Foreskin fibroblast (primary cell): ENCODE data around the genes GNB1L, TXNRD2 and ARVCF.

DNA sequence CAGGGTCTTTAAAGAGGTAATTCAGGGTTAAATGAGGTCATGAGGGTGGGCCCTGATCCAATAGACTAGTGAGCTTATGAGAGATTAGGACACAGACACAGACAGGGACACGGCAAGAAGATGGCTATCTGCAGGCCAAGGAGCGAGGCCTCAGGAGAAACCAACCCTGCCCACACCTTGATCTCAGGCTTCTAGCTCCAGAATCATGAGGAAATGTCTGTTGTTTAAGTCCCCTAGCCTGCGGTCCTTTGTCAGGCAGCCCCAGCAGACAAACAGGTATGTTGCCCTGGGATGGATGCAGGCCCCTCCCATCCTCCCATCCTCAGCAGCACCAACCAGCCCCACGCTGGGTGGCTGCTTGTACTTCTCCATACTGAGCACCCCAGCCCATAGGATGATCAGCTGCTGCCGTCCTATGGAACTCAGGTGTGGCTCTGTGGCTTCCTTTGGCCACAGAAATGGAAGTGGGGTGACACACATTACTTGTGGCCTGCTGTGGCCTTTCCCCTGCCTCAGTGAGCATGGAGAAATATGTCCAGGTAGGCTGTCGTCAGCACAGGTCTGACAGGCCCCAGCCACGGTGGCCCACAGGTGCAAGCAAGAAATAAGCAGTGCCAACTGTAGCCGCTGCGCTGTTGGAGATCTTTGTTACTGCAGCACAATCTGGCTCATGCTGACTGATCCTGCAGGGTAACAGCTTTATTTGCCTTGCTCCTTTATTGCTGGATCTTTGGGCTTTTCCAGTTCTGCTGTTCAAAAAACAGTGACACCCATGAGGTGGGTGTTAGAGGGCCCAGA is 7.8 kb downstream of the GNB1L start:
- RRBS: no CpG with 5 or more reads among the region's 9 CpGs

- RRBS: no CpG with 5 or more reads among the region's 11 CpGs
Observed at GRCh38 chr22:19853074-19853973, 1.4 kb downstream of the GNB1L start.

- RRBS: under 1% methylated on average over 32 of the region's 95 CpGs
Observed at GRCh38 chr22:19854730-19855721, at the start of gene GNB1L. Gene GNB1L, minus strand, starts transcription at chr22:19854874.

DNA sequence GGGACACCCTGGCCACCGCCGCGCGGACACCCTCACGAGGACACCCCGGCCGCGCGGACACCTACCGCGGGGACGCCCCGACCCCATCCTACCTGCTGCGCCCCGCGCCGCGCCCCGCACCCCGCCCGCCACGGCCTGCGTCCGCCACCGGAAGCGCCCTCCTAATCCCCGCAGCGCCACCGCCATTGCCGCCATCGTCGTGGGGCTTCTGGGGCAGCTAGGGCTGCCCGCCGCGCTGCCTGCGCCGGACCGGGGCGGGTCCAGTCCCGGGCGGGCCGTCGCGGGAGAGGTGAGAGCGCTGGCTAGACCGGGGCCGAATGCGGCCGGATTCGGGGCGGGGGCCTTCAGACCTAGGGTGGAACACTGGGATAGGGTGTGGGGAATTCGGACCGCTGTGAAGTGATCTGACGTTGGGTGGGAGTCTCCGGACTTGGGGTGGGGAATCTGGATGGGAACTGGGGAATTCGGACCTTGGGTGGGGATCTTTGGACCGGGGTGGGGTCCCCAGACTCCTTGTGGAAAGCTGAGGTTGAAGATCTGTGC is at the start of gene TXNRD2:
TXNRD2 (minus strand) TSS at position 210 of the 543 bp plus-strand sequence.
- RRBS: 2% methylated on average over 37 of the region's 57 CpGs

DNA sequence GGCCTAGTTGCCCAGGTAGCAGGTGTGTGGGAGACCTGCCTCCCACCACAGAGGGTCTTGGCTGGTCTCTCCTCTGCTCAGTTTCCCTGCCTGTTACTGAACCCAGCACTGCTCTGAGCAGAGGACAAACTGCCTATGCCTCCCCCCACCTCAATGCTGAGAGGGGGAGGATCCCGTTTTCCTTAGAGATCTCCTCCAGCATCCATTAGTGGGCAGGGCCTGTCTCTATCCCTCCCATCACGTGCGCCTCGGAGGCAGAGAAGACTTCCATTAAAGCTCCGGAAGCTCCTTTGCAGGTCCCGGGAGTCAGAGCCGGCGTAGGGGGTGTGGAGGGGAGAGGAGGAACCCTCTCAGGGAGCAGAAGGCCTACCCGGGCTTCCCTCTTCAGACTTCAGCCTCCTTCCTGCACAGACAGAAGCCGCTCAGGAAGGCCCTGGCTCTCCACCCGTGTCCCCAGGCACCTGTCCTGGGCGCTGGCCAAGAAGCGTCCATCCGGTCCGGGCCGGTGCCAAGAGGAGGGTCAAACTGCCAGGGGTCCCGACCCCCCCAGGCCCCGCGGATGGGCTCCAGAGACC is 30.3 kb downstream of the ARVCF start:
- RRBS: 3% methylated on average over 7 of the region's 19 CpGs

DNA sequence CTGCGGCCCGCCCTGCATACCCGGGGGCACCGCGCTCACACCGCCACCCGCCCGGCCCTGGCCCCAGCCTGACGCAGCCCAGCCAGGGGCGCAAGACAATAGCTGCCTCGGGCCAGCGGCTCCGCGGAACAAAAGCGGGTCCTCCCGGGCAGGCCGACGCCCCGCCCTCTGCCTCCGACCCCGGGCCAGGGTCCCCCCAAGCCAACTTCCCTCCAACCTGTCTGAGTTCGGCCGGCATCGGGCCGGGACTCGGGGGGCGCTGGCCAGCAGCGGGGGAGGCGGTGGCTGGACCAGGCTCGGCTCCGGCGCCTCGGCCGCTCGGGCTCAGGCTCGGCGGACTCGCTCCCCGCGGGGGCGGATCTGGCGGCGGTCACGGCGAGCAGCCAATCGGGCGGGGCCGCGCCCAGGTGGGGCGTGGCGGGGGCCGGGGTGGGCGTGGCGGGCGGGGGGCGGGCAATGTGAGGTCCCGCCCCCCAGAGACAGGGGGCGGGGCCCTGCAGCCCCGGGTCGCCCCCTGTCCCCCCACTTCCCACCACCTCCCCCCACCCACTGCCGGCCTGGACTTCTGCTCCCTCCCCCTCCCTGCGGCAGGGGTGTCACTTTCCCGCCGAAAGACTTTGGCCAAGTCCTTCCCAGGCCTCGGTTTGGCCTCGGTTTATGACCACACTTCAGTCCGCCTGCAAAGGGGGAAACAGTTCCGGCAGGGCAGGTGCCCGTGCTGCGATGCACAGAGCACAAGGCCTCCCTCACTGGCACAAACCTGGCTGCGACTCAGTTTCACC is 29.6 kb downstream of the ARVCF start:
- RRBS: 1% methylated on average over 33 of the region's 71 CpGs

DNA sequence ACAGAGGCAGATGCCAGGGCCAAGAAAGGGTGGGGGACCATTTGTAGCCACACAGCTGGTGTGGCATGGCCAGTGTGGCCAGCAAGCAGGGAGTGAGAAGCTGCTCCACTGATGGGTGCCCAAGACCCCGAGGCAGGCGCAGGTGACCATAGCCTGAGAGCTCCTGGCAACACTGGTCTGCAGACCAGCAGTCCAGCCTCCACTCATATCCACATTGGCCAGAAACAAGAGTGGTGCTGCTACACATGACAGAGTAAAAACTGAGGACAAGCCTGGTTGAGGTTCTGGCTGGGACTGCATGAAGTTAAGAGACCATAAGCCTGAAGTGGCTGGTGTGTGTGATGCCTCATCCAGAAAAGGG is 25.4 kb downstream of the ARVCF start:
- RRBS: no CpG with 5 or more reads among the region's 2 CpGs

DNA sequence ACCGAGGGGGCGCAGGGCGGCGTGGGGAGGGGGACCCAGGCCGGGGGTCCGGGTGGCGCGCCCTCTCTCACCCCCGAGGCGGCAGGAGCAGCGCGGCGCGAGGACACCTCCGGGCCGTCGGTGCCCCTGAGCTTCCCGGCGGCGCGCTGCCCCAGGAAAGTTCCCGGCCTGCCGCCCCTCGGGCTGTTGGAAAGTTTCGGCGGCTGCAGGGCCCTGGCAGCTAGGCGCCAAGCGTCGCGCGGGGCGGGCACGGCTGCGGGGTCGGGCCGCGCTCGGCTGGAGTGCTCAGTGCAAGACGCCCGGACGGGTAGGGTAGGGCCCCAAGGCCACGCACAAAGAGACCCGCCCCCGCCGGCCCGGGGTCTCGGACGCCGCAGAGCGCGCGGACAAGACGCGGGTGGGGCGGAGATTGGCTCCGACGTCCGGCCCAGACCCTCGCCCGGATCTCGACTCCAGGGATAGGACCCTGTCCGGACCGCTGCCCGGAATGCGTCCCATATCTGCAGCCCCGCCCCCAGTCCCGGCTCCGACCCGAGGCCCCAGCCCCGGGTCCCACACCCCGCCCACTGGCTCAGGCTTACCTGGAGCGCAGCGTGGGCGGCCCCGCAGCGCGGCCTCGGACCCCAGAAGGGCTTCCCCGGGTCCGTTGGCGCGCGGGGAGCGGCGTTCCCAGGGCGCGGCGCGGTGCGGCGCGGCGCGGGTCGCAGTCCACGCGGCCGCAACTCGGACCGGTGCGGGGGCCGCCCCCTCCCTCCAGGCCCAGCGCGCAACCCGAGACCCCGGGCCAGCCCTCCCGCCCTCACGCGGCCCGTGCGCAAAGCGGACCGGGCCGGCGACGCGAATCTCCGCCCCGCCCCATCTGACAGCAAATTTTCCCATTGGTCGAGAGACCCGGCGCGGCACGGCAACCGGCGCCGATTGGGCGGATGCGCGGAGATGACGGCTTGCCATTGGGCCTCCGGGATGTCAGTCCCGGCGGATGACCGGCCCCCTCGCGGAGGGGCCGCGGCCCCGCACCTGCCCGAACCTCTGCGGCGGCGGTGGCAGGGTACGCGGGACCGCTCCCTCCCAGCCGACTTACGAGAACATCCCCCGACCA is at the start of gene ARVCF:
ARVCF (minus strand) TSS at position 816 of the 1,099 bp plus-strand sequence.
- RRBS: 2% methylated on average over 84 of the region's 150 CpGs

- RRBS: no CpG with 5 or more reads among the region's 19 CpGs
Observed at GRCh38 chr22:20108347-20109380, 7.2 kb upstream of the RANBP1 start.

DNA sequence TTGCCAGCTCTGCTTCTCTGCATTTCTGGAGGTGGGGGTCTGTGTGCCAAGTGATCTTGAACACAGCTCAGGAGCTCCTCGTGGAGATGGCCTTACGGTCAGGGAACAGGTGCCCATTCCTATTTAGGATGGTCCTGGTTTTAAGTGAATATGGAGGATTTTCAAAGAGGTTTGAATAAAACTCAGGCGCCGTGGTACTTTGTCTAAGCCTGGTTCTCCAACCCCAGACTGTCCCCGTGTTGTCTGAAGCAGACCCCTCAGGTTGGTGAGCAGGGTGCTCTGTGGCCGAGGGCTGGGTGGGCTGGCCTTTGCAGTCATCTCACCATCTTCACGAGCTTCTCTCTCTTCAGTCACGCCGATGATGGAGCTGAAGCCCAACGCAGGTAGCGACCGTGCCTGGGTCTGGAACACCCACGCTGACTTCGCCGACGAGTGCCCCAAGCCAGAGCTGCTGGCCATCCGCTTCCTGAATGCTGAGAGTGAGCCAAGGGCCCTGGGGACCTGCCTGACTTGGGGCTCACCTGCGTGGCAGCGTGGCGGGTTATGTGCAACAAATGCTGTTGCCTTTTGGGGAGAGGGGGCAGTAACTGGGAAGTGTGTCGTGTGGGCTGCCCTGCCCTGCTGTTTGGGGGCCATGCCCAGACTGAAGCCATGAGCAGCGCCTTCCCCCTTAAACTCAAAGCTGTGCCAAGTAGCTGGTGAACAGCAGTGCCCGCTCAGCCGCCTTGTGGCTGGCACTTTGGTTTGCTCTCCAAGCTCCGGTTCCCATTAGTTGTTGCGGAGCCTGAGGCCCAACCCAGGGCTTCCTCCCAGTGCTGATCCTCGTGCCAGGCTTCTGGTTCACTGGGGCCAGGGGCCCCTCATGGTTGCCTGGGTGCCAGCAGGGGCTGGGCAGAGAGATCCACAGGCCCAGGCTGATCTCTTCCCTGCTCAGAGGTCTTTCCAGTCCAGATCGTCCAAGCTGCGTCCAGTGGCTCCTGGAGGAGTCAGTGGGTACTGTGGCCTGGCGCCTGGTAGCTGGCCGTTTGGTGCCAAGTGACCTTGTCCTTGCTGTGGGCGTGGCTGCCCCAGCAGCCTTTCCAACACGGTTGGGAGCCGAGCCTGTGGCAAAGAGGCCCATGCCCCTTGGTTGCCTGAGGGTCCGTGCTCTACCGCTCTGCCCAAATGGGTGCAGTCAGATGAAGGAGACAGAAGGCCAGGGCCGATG is 6.2 kb upstream of the ZDHHC8 start:
- RRBS: no CpG with 5 or more reads among the region's 37 CpGs

DNA sequence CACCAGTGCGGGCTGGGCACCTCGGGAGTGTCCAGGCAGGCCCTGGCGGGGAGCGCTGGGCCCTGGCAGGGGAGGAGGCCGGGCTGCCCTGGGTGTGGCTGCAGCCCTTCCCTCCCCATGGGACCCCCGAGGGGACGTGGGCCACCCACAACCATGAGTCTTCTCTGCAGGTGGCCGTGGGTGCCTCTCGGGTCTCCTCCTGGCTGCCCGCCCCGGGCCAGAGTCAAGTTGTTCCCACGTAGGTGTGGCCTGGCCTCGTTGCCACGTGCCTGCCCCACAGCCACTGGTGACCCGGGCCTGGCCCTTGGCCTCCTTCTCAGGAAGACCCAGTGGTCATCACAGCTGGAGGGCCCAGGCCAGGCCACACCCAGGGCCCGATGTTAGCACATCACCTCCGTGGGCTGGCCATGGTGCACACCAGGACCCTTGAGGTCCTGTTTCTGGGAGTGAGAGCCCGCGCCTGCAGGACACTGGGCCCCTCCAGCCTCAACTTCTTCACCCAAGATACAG is 724 bp downstream of the ZDHHC8 start:
- RRBS: 1% methylated on average over 8 of the region's 19 CpGs

GRCh38 chr22:20245967-20246703 is 22.0 kb downstream of the RTN4R start:
- RRBS: no CpG with 5 or more reads among the region's 15 CpGs

- RRBS: 68% methylated on average over 2 of the region's 7 CpGs
Observed at GRCh38 chr22:20522996-20523882, 15.8 kb downstream of the MED15 start.

DNA sequence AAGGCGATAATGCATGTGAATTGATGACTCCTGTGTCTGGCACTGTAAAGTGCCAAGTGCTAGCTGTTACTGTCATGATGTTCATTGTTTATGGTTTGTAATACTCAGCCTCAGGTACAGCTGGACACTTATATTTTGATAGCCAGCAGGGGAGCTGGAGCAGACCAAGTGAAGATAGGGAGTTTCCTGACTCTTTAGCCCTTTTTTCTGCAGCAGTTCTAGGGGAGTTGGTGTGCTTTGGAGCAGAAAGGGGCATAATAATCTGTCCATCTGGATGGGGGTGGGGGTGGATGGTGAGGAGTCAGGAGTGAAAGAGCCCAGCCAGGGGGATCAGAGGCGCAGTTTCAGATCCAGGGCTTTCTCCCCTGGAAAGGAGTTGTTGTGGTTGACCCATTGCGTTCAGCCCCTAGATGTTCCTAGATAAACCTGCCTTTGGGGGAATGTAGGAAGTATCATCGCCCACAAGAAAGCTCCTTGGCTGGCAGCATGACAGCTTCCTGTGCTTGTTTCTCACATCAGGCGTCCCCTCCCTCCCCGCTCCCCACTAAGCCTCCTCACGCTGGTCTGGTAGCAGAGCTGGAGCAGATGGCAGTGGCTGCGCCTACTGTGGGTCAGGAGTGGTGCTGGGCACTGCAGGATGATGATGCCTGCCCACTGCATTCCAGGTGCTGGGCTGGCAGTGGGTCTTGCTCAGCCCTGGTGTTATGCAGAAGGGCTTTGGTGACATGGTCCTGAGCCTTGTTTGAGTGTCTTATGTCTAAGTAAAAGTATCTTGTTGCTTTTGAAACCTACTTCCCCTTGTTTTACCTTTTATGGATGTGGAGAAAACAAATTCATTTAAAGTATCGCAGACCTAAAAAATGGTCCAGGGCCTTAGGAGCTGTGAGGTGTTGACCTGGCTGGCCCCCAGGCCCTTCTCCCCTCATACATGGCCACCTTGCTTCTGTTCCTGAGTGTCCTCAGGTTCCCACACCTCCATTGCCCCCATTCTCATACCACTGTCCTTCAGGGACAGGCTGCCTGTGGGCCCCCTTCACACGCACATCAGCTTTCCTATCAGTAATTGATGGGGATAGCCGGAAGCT is 42.1 kb downstream of the MED15 start:
- RRBS: no CpG with 5 or more reads among the region's 11 CpGs

- RRBS: 90% methylated on average over 10 of the region's 28 CpGs
Observed at GRCh38 chr22:20582616-20583713, 75.6 kb downstream of the MED15 start.

DNA sequence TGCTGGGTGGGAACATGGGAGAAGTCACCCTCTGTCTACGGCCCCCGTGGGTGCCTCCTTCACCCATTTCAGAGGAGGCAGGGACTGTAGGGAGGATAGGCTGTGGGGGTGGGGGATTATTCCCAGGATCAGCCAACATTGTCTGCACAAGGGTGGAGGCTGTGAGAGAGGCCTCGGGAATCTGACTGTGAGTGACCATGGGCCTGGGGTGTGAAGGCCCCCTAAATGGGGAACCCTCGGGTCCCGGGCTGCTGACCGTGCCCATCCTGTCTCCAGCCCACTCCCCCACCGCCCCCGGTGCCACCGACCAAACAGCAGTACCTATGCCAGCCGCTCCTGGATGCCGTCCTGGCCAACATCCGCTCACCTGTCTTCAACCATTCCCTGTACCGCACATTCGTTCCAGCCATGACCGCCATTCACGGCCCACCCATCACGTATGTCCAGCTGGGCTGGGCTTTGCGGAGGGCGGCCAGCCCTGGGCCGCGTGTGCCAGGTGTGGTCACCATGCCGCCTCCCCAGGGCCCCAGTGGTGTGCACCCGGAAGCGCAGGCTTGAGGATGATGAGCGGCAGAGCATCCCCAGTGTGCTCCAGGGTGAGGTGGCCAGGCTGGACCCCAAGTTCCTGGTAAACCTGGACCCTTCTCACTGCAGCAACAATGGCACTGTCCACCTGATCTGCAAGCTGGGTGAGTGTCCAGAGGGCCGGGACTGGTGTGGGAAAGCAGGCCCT is 77.3 kb downstream of the MED15 start:
- RRBS: 97% methylated on average over 4 of the region's 26 CpGs

GRCh38 chr22:20587464-20587952 is 80.1 kb downstream of the MED15 start:
- RRBS: 83% methylated on average over 3 of the region's 9 CpGs

- RRBS: no CpG with 5 or more reads among the region's 3 CpGs
Observed at GRCh38 chr22:20634107-20634544, 126.7 kb downstream of the MED15 start.

DNA sequence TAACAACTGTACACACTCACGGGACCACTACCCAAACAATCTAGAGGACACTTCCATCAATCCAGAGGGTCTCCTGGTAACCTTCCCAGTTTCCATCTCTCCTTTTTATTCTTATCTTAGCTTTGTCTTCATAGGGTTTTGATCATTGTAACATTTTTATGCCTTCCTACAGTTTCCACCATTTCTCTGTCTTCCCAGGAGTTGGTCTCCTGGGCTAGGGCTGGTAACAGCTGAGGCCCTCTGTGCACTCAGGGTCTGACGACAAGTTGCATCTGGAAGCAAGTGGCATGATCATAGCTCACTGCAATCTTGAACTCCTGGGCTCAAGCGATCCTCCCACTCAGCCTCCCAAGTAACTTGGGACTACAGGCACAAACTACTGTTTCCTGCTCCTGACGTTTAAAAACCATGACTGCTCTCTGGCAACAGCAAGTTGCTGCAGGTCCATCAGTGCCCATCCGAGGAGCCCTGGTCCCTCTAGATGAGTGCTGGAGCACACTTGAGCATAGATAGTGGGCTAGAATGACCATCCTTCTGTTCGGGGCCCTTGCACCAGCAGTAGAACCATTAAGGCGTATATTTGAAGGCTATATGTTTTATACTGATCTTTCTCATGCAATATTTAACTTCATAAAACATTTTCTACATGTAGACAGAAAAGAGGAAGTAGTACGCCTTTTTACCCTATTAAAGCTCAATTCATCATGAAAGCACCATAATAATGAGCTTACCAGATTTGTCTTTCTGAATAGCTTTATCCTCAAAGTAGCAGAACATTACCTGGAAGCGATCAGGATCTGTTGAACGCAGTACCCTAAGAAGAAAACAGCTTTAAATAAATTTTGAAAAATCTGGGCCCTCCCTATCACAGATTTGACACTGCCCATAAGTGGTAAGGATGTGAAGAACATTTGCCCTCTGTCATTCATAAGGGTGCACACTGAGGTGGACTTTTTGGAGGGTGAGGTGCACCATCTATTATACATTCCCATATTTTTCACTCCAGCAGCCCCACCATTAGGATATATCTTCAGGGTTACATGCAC is 13.0 kb upstream of the SERPIND1 start:
- RRBS: no CpG with 5 or more reads among the region's 10 CpGs

DNA sequence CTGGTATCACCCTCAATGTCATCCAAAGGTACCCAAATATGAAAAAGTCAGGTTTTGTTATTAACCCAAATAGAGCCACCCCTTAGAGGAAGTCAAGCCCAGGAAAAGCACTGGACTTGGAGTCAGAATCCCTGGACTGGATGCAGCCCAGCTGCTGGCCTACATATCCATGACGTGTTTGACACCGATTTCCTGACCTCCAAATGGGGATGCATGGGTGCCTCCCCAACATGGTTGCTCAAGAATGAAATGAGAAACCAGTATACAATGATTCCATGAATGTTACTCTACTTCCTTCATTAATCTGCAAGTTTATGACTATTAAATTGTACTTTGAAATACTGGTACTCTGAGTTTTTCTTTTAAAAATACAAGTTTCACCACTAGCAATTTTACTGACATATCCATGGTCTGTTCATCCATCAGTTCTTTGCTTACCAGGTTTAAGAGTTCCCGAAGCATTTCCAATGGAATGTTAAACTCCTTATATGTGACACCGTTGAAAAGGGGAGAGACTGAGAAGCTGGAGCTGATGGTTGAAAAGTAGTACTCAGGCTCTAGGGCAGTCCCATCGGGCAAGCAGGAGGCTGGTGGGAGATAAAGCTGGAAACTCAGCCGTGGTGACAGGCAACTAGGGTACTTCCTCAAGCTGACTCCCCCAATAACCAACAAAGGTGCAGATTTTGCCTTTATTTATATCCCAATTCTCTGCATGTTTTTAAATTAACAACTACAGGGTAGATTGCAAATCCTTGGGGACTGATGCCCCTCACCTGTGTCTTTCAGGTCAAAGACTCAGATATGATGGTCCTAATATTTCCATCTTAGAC is 39.2 kb downstream of the SERPIND1 start:
- RRBS: no CpG with 5 or more reads among the region's 6 CpGs